Bronchial epithelial cell (primary cell): ENCODE measurements around the gene LIN54.

DNA sequence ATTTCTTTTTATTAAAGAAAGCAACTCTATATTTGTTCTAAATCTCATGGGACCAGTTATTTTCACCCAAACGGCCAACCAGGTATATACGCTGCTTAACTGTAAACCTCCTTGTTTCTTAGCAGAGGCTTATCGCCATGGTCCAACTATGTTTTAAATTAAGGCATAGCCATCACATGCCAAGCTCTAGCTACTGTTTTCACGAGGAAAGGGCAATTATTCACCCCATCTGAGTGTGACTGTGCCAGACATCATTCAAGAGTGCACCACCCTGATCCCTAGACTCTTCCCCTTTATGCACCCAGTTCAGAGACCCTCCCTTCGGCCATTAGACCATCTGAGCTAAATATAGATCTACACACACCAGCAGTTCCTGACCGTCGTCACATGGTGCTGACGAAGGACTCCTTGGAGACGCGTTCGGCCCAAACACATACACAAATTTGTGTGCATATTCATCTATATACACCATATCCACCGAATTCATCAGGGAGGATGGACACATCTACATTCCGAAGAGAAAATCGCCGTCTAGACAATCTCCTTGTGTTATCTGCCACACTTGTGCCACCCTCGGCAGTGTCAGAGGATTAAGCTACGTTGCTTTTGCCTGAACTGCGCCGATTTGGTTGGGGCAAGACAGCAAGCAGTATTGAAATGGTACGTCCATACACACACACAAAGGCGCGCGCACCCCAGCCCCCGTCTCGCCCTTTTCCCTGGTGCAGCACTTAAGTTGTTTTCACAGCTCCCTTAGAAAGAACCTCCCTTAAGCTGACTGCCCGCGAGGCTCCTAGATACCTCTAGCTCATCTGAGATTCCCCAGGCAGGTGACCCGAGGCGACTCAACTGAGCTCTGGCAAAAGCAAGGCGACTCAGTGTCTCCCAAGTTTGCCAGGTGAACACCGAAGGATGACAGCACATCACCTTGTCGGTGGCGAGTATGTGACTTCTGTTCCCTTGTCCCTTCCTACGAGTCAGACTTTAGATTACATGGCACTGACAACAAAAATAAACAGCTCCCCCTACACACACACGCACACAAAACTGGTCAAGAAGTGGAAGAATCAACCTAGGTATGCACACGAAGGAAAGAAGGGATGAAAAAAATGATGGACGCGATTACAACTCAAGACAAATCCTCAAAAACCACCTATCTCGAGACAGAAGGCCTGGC lies 1.1 kb downstream of the RASGEF1B start:
- RRBS, 2 experiments = no CpG with 5 or more reads among the region's 39 CpGs

GRCh38 chr4:81490660-81491258 lies 19.1 kb upstream of the RASGEF1B start:
- RRBS, 2 experiments = no CpG with 5 or more reads among the region's 3 CpGs

GRCh38 chr4:81509153-81509639 lies 37.5 kb upstream of the RASGEF1B start:
- RRBS, 2 experiments = no CpG with 5 or more reads among the region's 4 CpGs

GRCh38 chr4:81550517-81550888 lies 78.8 kb upstream of the RASGEF1B start:
- RRBS, 2 experiments = no CpG with 5 or more reads among the region's 5 CpGs

DNA sequence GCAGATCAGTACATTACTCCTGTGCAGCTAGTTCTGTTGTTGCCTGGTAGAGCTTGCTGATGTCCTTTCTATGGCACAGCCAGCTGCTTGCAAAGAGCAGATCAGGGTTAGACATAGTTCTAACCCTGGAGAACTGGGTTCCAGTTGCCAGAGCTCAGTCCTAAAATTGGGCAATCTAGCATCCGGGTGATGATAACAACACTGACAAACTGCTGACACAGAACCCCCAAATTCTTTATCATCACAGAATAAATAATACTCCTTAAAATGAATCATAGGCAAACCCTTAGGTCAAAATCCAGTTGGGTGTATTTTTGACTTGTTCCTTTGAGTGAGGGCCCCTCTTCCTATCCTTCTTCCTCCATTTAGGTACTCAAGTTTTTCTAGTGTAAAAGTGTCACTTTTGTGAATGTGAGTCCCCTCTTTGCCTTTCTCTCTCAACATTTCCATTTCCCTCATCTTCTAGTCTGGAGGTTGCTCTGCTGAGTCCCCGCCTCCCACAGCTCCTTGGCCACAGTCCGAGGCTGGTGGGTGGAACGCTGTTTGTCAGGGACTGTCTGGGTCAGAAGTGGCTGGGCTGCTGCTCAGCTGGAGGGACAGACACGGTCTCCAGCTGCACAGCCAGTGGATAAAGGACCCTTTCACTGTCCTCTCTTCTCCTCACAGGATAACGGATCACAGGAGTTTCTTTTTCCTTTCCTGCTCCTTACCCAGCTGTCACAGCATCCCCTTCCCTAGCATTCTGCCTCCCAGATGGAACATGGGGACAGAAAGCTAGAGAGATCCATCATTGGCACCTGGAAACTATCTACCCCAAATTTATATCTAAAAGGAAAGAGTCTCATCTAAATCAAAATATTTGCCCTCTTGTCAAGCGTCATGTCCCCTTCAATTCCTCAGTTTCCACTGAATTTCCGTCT lies 93.7 kb upstream of the RASGEF1B start:
- RRBS, 2 experiments = no CpG with 5 or more reads among the region's 8 CpGs

DNA sequence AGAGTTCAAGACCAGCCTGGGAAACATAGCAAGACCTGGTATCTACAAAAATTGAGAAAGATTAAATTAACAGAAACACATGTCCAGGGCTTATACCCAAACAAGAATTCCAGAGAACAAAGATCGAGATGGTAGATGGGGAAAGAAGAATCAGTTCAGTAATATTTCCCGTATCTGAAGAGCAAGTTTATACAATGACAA lies 23.3 kb downstream of the HNRNPD start:
- RRBS, 2 experiments = no CpG with 5 or more reads among the region's 2 CpGs

DNA sequence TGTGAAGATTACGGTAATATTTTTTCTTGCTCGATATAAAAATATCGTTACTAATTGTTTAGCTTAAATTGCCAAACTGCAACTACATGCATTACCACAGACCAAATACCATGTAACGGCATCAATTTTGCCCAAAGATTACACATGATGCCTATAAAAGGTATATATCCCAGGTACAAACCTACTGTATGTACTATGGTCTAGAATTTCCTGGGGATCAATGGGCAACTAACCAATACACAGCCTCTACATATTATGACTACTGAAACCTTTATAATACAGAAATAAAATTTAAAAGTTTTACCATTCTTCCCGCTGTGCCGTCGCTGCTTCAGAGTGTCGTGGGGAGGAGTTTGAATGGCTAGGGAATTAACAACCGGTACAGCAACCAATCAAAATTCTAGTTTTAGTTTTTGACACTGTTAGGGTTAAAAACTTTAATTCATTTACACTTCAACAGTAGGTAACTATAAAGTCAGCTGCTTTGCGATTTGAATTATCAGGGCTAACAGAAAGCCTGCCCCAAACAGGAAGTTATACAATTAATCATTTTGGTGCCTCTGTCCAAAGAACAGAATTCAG lies 2.5 kb downstream of the HNRNPD start:
- RRBS, 2 experiments = no CpG with 5 or more reads among the region's 10 CpGs

DNA sequence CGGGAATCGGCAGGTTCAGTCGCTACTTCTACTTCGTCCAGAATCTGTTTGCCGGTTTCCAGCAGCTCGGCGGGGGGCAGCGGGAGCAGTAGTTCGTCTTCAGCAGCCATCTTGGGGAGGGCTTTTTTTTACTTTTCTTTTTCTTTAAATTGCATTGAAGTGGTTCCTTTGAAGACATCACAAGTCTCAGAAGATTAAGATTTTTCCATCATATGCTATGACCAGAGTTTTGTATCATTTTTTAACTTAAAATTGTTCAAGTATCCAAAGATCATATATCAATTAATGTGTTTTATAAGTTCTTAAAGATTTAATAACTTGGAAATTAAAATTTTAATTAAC lies 27.8 kb downstream of the HNRNPDL start:
- RRBS, 2 experiments = no CpG with 5 or more reads among the region's 9 CpGs

- RRBS, 2 experiments = 1% methylated on average over 3 of the region's 24 CpGs
Measured at GRCh38 chr4:82429508-82429697, 859 bp downstream of the HNRNPDL start.

- RRBS, 2 experiments = no CpG with 5 or more reads among the region's 8 CpGs
Measured at GRCh38 chr4:82730973-82731640, 67.5 kb downstream of the SCD5 start.

- RRBS, 2 experiments = no CpG with 5 or more reads among the region's 1 CpG
Measured at GRCh38 chr4:82899838-82900021, 805 bp upstream of the THAP9 start.

DNA sequence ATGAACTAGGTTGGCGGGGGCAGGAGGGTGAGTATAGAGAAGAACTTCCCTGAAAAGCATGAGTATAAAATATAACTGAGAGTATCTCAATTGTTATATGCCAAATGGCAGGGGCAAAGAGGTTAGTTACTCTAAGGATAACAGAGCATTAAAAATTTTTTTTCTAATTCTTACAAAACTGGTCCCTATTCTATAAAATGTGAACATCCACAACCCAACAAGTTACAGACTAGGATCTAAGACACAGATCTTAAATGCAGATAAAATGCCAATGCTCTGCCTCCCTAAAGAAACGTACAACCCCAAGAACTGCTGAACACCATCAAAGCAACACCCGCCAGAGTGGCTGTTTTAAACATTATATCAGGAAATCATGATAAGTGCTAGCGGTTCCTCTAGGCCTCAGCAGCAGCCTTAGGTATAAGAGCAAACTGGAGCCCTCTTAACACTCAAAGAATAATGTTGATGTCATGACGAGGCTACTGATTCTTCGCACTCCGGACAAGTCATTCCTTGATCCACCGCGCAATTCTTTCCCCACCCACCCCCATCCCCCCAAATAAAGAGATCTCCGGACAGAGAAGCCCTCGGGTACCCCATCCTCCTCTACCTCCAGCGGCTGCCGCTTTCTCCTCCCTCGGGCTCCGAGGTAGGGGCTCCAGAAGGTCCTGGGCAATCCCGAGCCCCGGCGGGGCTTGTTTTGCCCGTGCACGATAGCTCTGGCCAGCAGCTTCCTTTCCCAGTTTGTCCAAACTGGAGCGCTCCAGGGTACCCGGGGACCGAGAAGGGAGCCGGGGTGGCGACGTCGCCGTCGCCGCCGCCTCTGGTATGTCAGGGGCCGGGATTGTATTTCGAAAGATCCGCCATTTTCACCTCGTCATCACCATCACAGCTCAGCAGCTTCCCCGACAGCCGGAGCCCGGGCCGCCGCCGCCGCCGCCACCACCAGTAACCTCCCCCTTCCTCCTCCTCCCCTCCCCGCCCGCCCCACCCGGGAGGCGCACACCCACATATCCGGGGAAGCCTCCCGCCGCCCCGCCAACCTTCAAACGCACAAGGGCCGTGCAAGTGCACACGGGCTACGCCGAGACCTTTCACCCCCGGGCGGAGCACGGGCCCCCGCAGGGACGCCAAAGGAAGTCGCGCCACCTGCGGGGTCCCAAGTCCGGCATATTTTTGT lies at the start of gene LIN54:
LIN54 (minus strand) TSS at position 950 of the 1,180 bp plus-strand sequence.
- RRBS, 2 experiments = 1% methylated on average over 45 to 50 of the region's 65 CpGs

- RRBS, 2 experiments = no CpG with 5 or more reads among the region's 2 CpGs
Measured at GRCh38 chr4:83113518-83113882, 1.0 kb downstream of the PLAC8 start.

GRCh38 chr4:83240497-83241077 lies 44.0 kb downstream of the COQ2 start:
- RRBS, 2 experiments = no CpG with 5 or more reads among the region's 4 CpGs

GRCh38 chr4:83262582-83263222 lies 21.9 kb downstream of the COQ2 start:
- RRBS, 2 experiments = no CpG with 5 or more reads among the region's 3 CpGs

DNA sequence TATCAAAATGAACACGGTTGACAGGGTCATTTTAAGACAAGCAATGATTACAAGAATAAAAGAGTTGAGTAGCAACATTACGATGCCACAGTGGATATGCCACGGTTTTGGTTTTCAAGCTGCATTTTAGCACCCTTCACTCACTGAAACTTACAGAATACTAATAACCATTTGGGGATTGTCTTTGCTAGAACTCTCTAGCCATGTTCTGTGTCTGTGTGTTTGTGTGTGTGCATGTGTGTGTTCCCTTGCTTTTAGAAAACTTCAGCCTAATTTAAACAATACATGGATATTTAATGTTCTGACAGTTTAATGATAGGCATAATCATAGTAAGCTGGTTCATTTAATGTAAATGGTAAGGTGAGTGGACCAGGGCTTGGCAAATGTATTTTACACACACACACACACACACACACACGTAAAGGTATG lies 506 bp upstream of the ABRAXAS1 start:
- RRBS, 2 experiments = no CpG with 5 or more reads among the region's 4 CpGs

- RRBS, 2 experiments = no CpG with 5 or more reads among the region's 3 CpGs
Measured at GRCh38 chr4:83906382-83907071, 370.6 kb downstream of the GPAT3 start.

GRCh38 chr4:84126897-84127451 lies 372.1 kb downstream of the NKX6-1 start:
- RRBS, 2 experiments = no CpG with 5 or more reads among the region's 20 CpGs

- RRBS, 2 experiments = no CpG with 5 or more reads among the region's 2 CpGs
Measured at GRCh38 chr4:84231991-84232340, 267.1 kb downstream of the NKX6-1 start.

GRCh38 chr4:84493311-84493915 lies 5.7 kb downstream of the NKX6-1 start:
- RRBS, 2 experiments = no CpG with 5 or more reads among the region's 40 CpGs